Thyroid gland (tissue), 7 donors: ENCODE results near the genes NEDD1, TMPO, IKBIP, ANKS1B and BLTP3B.

- PRO-cap, 2 experiments: no peak in any of the 2 experiments
- RAMPAGE, long total RNA, 5 experiments: no peak in any of the 5 experiments
Observed at GRCh38 chr12:96107988-96108834, 72.8 kb upstream of the LTA4H start.

- PRO-cap, 2 experiments: no peak in any of the 2 experiments
- RAMPAGE, long total RNA, 5 experiments: no peak in any of the 5 experiments
Observed at GRCh38 chr12:96141451-96141933, 52.7 kb upstream of the ELK3 start.

DNA sequence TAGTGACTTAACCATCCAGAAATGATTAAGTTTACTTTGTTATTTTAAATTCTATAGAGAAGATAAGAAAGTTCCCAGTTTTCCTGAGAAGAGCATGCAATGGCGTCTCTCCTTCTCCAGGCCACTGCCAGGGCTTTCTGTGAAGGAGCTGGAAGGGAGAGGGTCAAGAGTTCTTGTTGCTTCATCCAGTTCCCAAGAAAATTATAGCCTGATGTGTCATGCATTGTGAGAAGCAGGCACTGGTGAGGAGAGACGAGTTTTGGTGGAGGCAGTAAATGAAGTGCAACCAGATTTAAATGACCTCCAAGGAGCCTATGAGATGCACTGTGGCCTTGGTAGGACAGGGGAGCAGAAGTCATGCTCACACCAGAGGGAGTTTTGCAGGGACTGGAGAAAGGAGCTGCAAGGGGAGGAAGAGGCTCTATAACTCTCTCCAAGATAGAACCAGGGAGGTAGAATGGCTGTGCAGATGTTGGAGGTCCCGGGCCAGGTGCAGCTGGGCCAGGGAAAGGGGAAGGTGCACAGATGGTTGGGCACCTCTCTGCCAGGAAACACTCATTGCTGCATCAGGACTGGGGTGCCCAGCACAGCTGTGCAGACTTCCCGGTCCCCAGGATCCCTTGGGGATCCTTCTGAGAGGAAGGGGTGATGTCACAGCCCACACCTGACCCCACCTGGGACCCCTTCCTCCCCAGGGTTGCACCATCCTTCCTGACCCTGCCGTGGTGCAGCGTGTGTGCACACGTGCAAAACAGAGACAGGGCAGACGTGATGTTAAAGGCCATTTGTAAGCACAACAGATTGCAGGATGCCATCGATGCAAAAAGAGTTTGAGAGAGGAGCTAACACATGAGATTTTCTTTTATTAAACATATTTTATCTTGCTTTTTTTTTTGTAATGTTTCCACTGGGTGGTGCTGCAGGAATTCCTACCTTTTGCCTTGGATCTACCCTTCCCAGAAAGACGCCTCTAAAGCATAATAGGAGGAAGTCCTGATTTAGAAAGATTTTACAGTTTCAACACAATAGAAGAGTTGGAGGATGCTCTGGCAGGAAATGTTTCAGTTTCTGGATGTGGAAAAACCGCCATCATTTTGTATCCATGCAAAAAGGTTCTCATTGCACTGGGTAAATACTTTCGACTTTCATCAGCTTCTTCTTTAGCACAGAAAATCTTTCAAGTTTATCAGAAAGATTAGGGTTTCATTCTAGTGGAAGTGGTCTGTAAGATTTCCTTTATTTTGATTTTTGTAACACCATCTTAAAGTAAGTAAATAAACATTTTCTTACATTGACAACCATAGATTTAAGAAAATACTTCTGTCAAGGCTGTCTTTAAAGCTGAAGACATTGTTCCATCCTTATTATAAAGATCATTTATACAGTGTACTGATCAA lies 14.7 kb downstream of the ELK3 start:
- PRO-cap, 2 experiments: peak in 1 of 2 experiments; most common plus-strand start position 1,025 of the sequence (in 1)
- RAMPAGE, long total RNA, 5 experiments: no peak in any of the 5 experiments

DNA sequence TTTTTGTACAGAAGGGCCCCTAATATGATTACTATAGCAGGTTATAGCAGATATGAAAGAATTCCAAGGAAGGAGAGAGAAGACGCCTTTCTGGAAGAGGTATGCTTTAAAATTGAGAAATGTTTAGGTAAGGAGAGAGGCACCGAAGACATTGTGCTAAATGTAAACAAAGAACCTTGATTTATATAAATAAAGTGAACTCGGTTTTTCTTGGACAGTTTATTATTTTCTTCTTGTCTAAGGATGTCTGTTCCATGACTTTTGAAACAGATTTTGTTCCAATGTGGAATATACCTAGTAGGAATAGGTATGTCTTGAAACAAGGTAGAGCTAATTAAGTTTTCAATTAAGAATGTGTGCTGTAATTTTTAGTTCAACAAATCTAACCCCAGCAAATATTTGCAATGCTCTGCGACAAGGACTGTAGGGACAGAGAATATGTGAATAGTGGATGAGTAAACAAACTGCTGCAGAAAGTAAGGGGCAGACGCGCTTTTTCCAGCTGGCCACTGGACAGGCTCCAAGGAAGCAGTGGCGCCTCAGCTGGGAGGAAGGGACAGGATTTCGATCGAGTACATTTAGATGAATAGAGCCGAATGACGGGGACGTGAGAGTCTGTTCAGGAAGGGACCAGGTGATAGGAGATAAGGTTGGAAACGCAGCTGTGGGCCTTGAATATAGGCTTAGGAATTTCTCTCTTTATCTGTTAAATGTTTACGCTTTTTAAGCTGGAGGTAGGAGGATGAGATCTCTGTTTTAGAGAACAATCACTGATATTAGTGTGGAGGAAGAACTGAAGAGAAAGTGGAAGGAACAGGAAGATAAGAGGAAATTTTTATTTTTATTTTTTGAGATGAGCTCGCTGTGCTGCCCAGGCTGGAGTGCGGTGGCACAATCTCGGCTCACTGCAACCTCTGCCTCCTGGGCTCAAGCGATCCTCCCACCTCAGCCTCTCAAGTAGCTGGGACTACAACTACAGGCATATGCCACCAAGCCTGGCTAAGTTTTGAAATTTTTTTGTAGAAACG lies 69.3 kb downstream of the ELK3 start:
- PRO-cap, 2 experiments: no peak in any of the 2 experiments
- RAMPAGE, long total RNA, 5 experiments: no peak in any of the 5 experiments

- PRO-cap, 2 experiments: no peak in any of the 2 experiments
- RAMPAGE, long total RNA, 5 experiments: no peak in any of the 5 experiments
Observed at GRCh38 chr12:96267818-96268580, 73.8 kb downstream of the ELK3 start.

DNA sequence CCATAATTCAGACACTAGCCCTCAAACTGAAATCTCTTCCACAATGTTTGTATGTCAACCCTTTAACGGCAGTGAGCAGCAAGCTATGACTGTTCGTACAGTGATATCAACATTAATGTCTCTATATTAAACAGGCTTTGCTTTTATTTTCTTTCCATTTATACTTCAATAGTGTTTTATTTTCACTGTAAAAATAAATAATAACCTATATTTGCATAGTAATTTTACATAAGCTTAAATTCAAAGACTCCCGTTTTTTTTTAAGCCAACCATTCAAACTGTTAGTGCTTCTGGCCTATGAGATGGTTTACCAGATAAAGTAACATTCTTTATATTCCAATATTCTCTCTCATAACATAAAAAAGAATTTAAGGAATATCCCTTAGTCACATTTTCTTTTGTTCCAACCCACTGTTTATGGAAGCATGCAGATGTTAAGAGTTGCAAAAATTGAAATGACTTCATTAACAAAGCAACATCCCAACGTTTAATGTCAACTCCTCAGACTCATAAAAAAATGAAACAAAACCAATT lies 2.3 kb downstream of the CDK17 start:
- PRO-cap, 2 experiments: no peak in any of the 2 experiments
- RAMPAGE, long total RNA, 5 experiments: no peak in any of the 5 experiments

GRCh38 chr12:96906401-96907657 lies at the start of gene NEDD1:
Gene NEDD1, plus strand, starts transcription at chr12:96907257.
- PRO-cap, 2 experiments: peak in 2 of 2 experiments; most common plus-strand start chr12:96907233 (in 2); most common minus-strand start chr12:96907149 (in 1)
- RAMPAGE, long total RNA, 5 experiments: start-site peak on the plus strand in 4 of 5 experiments, at chr12:96907213-96907473 at its widest, 19 to 627 reads per replicate

GRCh38 chr12:97490397-97490691 lies 583.3 kb downstream of the NEDD1 start:
- PRO-cap, 2 experiments: peak in 1 of 2 experiments; most common minus-strand start chr12:97490602 (in 1)
- RAMPAGE, long total RNA, 5 experiments: no peak in any of the 5 experiments

DNA sequence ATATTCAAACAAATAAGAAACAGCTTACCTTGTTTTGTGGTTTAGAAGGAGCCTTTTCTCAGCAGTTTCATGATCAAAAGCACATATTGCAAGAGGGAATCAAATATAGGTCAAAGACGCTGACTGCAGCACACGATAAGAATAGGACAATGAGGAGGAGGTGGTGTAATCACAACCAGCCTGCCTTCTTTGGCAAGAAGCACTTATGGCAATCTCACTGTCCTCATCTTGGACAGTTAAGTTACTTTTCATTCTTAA lies 759.1 kb upstream of the TMPO start:
- PRO-cap, 2 experiments: no peak in any of the 2 experiments
- RAMPAGE, long total RNA, 5 experiments: no peak in any of the 5 experiments

- PRO-cap, 2 experiments: peak in 1 of 2 experiments; most common plus-strand start chr12:98457153 (in 1); most common minus-strand start chr12:98457145 (in 1)
- RAMPAGE, long total RNA, 5 experiments: no peak in any of the 5 experiments
Observed at GRCh38 chr12:98456538-98457395, 58.6 kb upstream of the TMPO start.

- PRO-cap, 2 experiments: peak in 1 of 2 experiments; most common minus-strand start chr12:98515062 (in 1)
- RAMPAGE, long total RNA, 5 experiments: no peak in any of the 5 experiments
Observed at GRCh38 chr12:98514981-98515147, 526 bp upstream of the TMPO start.

- PRO-cap, 2 experiments: peak in 2 of 2 experiments; most common plus-strand start chr12:98515617 (in 2)
- RAMPAGE, long total RNA, 5 experiments: start-site peak on the plus strand in 4 of 5 experiments, at chr12:98515579-98515807 at its widest, 116 to 1,598 reads per replicate
Observed at GRCh38 chr12:98515562-98516238, at the start of gene TMPO. Gene TMPO, plus strand, starts transcription at chr12:98515590.

GRCh38 chr12:98597649-98598706 lies 4.5 kb downstream of the SLC25A3 start:
- PRO-cap, 2 experiments: no peak in any of the 2 experiments
- RAMPAGE, long total RNA, 5 experiments: no peak in any of the 5 experiments

- PRO-cap, 2 experiments: peak in 2 of 2 experiments; most common plus-strand start chr12:98645290 (in 2); most common minus-strand start chr12:98644788 (in 2)
- RAMPAGE, long total RNA, 5 experiments: start-site peak on the plus strand in 1 of 5 experiments, at chr12:98645230-98645291 at its widest, 336 reads per replicate; start-site peak on the minus strand in 4 of 5 experiments, at chr12:98644733-98644812 at its widest, 201 to 1,609 reads per replicate
Observed at GRCh38 chr12:98644670-98645352, at the start of gene IKBIP. Gene IKBIP, minus strand, starts transcription at chr12:98644788.

- PRO-cap, 2 experiments: no peak in any of the 2 experiments
- RAMPAGE, long total RNA, 5 experiments: no peak in any of the 5 experiments
Observed at GRCh38 chr12:98745592-98746476, 100.7 kb downstream of the APAF1 start.

DNA sequence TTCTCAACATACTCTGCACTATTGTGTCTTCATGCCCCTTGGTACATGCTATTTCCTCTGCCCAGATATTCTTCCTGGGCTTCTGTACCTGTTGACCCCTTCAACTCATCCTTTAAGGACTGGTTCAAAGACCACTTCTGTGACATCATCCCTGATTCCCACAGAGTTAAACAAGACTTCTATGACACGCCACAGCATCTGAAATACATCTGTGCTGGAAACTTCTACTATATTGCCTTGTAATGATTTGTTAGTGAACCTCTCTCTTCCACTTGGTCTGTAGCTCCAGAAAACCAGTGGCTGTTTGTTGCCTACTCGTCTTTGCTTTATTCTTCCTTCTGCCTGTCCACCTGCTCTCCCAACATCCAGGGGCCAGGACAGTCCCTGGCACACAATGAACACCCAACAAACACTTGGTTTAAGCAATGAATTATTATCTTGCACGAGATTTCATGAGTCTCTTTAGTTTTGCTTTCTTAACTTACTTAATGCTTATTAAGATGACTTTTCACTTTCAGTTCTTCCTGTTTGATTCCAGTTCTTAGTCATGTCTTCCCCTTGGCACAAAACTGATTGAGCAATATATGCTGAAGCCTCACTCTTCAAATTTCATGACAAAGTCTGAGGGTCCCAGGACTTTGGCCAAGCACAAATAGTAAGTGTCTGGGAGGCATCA lies 485.9 kb downstream of the APAF1 start:
- PRO-cap, 2 experiments: no peak in any of the 2 experiments
- RAMPAGE, long total RNA, 5 experiments: no peak in any of the 5 experiments

DNA sequence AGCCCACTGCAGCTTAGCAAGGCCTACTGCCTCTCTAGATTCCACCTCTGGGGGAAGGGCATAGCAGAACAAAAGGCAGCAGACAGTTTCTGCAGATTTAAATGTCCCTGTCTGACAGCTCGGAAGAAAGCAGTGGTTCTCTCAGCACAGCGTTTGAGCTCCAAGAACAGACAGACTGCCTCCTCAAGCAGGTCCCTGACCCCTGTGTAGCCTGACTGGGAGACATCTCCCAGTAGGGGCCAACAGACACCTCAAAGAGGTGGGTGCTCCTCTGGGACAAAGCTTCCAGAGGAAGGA lies 409.2 kb upstream of the GARIN6 start:
- PRO-cap, 2 experiments: no peak in any of the 2 experiments
- RAMPAGE, long total RNA, 5 experiments: no peak in any of the 5 experiments

- PRO-cap, 2 experiments: no peak in any of the 2 experiments
- RAMPAGE, long total RNA, 5 experiments: no peak in any of the 5 experiments
Observed at GRCh38 chr12:99609863-99610175, 37.7 kb upstream of the GARIN6 start.

- PRO-cap, 2 experiments: peak in 2 of 2 experiments; most common plus-strand start chr12:99984597 (in 1); most common minus-strand start chr12:99984924 (in 2)
- RAMPAGE, long total RNA, 5 experiments: start-site peak on the minus strand in 1 of 5 experiments, at chr12:99984712-99984730 at its widest, 10 reads per replicate
Observed at GRCh38 chr12:99984157-99985332, at the start of gene ANKS1B. Gene ANKS1B, minus strand, starts transcription at chr12:99984936.

- PRO-cap, 2 experiments: peak in 2 of 2 experiments; most common plus-strand start chr12:100143013 (in 2); most common minus-strand start chr12:100142865 (in 2)
- RAMPAGE, long total RNA, 5 experiments: start-site peak on the minus strand in 3 of 5 experiments, at chr12:100142847-100142877 at its widest, 84 to 3,354 reads per replicate
Observed at GRCh38 chr12:100142781-100143376, at the start of gene BLTP3B. Gene BLTP3B, minus strand, starts transcription at chr12:100142874.